PC-3 (cell line): ENCODE measurements around the gene ESRRA.

DNA sequence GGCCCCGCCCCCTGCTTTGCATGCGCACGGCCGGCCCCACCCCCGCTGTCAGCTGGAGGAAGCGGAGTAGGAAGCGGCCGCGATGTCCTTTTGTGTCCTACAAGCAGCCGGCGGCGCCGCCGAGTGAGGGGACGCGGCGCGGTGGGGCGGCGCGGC, at the start of gene ESRRA:
Gene ESRRA, plus strand, starts transcription at position 48 of the 156 bp plus-strand sequence.
- RAMPAGE, long total RNA, result no peak

DNA sequence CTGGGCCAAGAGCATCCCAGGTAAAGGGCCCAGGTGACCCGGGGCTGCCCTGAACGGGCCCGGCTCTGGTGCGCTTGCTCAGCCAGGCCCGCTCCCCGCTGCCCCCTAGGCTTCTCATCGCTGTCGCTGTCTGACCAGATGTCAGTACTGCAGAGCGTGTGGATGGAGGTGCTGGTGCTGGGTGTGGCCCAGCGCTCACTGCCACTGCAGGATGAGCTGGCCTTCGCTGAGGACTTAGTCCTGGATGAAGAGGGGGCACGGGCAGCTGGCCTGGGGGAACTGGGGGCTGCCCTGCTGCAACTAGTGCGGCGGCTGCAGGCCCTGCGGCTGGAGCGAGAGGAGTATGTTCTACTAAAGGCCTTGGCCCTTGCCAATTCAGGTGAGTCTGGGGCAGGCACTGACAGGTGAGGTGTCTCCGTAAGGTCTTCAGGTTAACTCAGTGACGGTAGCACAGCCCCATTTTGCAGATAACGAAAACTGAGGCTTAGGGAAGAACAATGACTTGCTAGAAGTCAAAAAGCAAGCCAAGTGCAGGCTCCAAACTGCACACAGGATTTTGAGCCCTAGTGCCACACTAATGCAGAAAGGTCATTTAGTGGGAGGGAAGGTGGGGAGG, 2.4 kb downstream of the TRMT112 start:
- RAMPAGE, long total RNA, result no peak

- RAMPAGE, long total RNA, result no peak
Observed at GRCh38 chr11:64339482-64339785, 570 bp upstream of the CCDC88B start.

DNA sequence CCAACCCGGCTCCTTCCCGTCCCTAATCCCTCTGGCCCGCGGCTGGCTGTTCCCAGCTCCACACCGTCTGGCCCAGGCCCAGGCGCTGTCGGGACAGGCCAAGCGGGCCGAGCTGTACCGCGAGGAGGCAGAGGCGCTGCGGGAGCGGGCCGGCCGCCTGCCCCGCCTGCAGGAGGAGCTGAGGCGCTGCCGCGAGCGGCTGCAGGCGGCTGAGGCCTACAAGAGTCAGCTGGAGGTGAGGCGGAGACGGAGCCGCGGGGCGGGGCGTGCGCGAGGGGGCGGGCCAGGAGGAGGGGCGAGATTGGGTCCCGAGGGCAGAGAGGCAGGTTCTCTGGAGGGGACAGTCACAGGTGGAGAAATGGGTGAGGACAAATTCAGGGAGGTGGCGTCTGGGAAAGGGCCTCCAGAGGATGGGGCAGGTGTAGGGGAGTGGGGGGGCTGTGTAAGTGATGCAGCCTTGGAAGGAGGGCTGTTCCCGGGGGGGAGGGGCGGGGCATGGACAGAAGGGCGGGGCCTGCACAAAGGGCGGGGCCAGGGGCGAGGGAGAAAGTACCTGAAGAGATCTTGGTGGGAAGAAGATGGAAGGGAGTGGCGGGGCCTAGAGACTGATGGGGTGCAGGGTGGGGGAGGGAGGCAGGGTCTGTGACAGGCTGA, 2.6 kb downstream of the CCDC88B start:
- RAMPAGE, long total RNA, result no peak

DNA sequence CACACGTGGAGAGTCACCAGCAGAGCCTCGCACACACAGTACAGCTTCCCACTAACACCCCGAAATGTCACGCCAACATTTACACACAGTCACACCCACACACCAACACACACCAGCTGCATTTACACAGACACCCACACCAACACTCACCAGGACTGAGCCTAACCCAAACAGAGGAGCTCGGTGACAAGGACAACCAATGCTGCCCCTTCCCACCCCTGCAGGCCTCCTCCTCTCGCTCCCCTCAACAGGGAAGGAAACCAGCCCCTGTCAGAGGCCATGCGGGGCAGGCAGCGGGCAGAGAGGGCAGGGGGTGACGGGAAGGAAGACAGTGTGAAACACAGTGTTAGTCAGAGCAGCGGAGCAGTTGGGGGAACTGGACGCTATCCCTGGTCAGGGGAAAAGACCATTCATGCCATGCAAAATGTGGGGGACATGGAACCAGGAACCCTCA, 47.1 kb downstream of the NRXN2 start:
- RAMPAGE, long total RNA, result no peak

- RAMPAGE, long total RNA, result no peak
Observed at GRCh38 chr11:64745696-64746522, 2.0 kb upstream of the RASGRP2 start.

GRCh38 chr11:64757502-64757914, 2.3 kb downstream of the PYGM start:
- RAMPAGE, long total RNA, result no peak

DNA sequence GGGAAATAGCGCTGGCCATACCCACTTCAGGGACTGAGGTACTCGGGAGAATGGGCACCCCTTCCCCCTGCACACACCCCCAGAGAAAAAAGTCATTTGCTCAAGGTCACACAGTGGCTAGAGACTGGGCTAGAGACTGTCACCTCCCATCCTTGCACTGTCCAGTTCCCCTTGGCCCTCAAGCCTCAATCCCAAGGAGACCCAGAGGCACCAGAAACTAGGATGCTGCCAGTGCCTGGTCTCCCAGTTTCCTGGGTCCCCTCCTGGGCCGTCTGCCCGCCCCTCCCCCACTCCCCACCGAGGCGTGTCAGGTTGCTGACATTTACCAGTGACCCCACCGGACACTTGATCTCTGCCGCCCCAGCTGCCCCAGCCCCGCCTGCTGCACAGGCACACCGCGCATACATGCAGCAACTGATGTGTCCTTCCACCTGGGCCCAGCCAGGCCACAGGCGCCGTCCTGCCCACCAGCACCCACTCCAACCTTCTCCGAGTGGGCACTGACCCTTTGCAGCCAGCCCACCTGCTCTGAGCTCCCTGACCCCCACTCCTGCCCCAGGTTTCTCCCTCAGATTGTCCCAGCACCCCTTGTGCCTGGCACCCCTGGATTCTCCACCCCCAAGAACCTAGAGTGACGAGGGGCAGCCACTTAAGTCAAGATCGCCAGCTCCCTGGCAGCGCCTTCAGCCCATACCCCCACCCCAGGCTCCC, 683 bp downstream of the PYGM start:
- RAMPAGE, long total RNA, result no peak

- RAMPAGE, long total RNA, result no peak
Observed at GRCh38 chr11:64836241-64837186, 7.9 kb downstream of the CDC42BPG start.

GRCh38 chr11:64890939-64892106, 12.9 kb upstream of the EHD1 start:
- RAMPAGE, long total RNA, result no peak

DNA sequence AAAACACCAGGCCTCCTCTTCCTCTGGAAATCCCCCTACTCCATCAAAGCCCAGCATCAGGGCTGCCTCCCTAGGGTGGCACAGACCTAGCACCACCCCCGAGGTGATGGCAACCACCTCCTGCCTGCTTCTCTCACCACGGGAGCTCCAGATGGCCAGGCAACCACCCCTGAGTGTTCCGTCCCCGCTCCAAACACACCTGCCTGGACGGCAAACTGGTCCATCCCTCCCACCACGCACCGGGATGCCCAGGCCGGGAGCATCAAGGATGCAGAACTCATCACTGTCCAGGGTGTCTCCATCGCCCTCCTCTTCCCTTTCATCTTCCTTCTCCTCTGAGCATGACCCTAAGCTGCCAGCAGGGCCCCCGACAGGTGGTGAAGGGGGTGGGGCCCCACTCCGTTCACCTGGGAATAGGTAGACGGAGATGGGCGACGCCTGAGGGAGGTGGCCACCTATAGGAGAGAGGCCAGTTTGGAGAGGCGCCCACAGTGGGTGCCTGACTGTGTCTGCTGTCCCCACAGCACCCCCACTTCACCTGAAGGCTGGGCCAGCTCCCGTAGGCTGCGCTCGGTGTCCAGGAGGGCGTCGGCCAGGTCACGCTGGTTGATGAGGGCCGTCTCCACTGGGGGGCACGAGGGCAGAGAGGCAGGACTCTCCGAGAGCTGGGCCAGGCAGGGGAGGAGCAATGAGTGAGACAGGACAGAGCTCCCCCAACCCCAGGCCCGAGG, 15.1 kb downstream of the ATG2A start:
- RAMPAGE, long total RNA, result no peak

DNA sequence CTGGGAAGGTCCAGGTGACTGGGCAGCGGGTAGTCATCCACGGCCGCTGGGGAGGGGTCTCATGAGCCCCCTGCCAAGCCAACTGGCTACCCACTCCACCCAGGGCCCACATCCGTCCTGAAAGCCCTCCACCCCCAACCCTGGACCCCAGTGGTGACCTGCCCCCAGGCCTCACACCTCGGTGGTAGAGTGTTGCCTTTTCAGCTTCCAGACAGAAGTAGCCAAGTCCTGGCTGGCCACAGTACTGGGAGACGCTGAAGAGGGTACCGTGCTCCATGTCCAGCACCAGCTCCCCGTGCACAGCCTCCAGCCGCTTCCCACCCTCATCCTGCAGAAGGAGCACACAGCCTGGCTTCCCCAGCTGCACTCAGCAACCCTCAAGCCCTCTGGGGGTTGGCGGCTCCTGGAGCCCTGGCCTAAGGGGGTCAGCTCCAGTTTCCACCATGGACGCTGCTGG, 10.5 kb downstream of the ATG2A start:
- RAMPAGE, long total RNA, result no peak

GRCh38 chr11:64925688-64926221, 1.3 kb downstream of the PPP2R5B start:
- RAMPAGE, long total RNA, result no peak

DNA sequence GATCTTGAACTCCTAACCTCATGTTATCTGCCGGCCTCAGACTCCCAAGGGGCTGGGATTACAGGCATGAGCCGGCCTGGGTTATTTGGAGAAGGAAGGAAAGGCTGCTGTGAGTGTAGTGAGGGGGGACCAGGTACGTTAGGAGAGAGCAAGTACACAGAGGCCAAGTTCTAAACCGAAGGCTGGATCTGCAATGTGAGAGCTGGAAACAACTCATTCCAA, 389 bp downstream of the BATF2 start:
- RAMPAGE, long total RNA, result no peak

DNA sequence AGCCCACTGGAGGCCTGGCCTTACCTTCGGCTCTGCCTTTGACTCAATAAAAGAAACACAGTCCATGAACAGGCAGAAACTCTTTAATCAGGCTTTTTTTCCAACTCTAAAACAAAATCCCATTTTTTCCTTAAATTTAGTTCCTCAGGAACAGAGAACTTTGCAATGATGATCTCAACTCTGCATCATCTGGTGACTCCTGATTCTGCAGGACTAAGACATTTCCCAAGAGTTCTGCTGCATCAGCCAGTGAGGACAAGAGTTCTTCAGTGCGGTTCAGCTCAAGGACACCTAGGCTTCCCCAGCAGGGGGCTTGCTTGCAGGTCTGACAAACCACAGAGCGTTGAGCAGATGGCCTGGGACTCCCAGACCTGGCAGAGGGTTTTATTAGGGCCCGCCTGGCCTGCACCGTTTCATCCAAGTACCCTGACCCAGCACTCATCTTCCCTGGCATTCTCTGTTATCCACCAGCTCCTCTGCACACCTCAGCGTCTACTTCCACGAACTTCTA, 6.4 kb downstream of the CDCA5 start:
- RAMPAGE, long total RNA, result no peak

- RAMPAGE, long total RNA, result no peak
Observed at GRCh38 chr11:65119850-65120533, 1.9 kb downstream of the FAU start.

- RAMPAGE, long total RNA, result no peak
Observed at GRCh38 chr11:65127186-65128186, 5.4 kb downstream of the MRPL49 start.

- RAMPAGE, long total RNA, result no peak
Observed at GRCh38 chr11:65151493-65151901, 17.2 kb upstream of the SYVN1 start.

DNA sequence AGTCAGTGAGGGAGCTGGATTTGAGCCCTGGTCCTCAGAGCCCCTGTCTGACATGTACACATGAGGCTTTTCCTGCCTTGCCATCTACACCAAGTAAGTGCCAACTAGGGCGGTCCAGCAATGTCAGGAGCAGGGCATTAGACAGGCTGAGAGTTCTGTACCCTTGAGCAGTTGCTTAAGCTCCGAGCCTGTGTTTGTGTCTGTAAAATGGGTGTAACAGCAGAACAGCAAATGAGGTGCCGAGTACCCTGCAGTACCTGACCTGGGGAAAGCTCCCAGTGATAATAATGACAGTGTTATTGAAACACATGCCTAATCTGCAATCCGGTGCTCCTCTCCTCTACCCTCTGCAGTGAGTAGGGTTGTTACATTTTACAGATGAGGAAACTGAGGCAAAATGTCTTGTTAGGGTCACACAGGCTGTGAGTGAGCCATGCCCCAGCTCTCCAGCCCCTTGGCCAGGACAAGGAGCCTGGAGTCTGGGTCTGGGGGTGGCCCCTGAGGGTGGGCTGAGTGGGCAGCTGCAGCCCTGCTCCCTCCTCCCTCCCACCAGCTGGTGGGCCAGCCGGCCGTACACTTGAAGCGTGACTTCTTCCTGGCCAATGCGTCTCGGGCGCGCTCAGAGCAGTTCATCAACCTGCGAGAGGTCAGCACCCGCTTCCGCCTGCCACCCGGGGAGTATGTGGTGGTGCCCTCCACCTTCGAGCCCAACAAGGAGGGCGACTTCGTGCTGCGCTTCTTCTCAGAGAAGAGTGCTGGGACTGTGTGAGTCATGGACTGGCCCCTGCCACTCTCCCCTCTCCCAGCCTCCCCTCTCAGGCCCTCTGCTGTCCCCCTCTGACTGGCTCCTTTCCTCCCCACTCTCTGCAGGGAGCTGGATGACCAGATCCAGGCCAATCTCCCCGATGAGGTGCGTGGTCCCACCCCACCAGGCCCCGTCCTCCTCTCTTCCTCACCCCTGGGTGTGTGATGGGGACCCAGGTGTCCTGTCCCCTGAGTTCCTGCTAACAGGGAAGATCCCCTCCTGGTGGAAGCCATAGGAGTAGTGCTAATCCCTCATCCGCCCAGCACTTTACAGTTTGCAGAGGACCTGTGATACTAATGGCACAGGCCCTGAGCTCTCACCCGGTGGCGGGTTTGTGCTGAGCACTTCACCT, 24.6 kb downstream of the CAPN1 start:
- RAMPAGE, long total RNA, result no peak

GRCh38 chr11:65381739-65382051, 751 bp downstream of the SLC25A45 start:
- RAMPAGE, long total RNA, result no peak